Measurements from ENCODE around the gene AURKAIP1.

GRCh38 chr1:199568-200369, 134.6 kb downstream of the OR4F5 start:
- PRO-cap, 3 experiments = no peak in any of the 3 experiments

DNA sequence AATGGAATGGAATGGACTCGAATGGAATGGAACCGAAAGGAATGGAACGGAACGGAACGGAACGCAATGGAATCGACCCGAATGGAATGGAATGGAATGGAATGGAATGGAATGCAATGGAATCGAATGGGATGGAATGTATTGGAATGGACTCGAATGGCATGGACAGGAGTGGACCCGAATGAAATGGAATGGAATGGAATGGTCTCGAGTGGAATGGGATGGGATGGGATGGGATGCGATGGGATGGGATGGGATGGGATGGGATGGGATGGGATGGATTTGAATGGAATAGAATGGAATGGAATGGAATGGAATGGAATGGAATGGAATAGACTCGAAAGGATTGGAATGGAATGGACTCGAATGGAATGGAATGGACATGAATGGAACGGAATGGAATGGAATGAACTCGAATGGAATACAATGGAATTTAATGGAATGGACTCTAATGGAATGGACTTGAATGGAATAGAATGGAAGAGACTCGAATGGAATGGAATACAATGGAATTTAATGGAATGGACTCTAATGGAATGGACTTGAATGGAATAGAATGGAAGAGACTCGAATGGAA, 103.5 kb upstream of the OR4F16 start:
- PRO-cap, 3 experiments = no peak in any of the 3 experiments

GRCh38 chr1:904089-904985, 19.4 kb upstream of the SAMD11 start:
- PRO-cap, 3 experiments = peak in 3 of 3 experiments; most common plus-strand start chr1:904813 (in 1); most common minus-strand start chr1:904733 (in 2)

- PRO-cap, 3 experiments = peak in 2 of 3 experiments; most common plus-strand start chr1:925740 (in 1); most common minus-strand start chr1:925604 (in 2)
Observed at GRCh38 chr1:925522-926322, 2.0 kb downstream of the SAMD11 start.

DNA sequence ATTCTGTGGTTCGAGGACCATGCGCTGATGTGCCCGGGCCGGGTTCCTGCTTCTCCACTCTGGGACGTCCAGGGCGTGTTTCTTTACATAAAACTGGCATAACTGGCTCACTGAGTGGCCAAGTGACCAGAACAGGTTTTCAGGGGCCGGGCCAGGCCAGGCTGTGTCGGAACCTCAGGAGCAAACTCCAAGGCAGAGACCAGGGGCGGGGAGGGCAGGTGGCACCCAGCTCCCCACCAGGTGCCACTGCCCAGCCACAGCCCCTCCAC, 9.4 kb downstream of the SAMD11 start:
- PRO-cap, 3 experiments = peak in 2 of 3 experiments; most common plus-strand start position 129 of the sequence (in 1); most common minus-strand start position 61 of the sequence (in 2)

- PRO-cap, 3 experiments = no peak in any of the 3 experiments
Observed at GRCh38 chr1:1006308-1007013, 6.6 kb upstream of the HES4 start.

GRCh38 chr1:1023581-1024037, 3.7 kb downstream of the AGRN start:
- PRO-cap, 3 experiments = no peak in any of the 3 experiments

DNA sequence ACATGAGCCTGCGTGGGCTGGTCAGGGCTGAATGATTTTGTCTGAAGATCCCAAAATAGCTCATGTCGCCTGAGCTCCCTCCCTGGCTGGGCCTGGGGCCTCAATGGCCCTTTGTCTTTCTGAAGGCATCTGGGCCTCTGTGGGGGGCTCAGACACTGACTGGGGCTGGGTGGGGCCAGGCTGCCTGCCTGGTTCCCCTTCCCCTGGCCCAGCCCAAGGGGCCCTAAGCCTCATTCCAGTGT, 11.4 kb downstream of the AGRN start:
- PRO-cap, 3 experiments = no peak in any of the 3 experiments

- PRO-cap, 3 experiments = no peak in any of the 3 experiments
Observed at GRCh38 chr1:1039516-1039854, 19.6 kb downstream of the AGRN start.

DNA sequence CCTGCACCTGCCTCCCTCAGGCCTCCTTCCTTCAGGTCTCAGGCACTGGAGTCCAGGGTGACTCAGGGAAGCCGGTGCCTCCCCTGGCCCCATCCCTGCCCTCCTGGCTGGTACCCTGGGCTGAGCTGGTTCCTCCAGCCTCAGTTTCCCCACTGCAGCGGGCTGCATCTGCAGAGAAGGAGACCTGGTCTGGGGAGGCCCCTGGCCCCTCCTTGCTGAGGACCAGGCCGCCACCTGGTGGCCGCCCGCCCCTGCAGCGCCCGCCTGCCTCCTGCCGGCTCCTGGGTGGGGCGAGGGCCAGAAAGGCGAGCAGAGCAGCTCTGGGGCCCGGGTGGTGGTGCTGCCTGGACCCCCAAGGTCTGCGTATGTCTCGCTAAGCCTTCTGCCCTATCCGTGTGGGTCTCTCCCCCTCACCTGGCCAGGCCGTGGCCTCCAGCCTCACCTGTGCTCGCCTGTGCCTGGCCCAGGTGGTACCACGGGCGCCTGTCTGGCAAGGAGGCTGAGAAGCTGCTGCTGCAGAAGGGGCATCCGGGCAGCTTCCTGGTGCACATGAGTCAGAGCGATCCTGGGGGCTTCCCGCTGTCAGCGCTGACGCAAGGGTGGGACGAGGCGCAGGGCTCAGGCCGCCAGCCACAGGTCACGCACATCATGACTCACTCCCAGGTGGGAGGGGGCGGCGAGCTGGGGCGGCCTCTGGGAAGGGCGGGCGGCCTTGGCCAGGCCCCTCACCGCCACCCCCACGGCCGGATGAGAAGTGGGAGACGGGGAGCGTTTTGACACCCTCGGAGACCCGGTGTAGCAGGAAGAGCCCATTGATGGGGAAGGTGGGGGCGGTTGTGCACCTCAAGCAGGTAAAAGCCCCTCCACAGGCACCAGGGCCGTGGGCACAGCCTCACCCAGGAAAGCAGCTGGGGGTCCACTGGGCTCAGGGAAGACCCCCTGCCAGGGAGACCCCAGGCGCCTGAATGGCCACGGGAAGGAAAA, 10.1 kb downstream of the RNF223 start:
- PRO-cap, 3 experiments = no peak in any of the 3 experiments

- PRO-cap, 3 experiments = no peak in any of the 3 experiments
Observed at GRCh38 chr1:1166294-1166843, 7.3 kb upstream of the TTLL10 start.

DNA sequence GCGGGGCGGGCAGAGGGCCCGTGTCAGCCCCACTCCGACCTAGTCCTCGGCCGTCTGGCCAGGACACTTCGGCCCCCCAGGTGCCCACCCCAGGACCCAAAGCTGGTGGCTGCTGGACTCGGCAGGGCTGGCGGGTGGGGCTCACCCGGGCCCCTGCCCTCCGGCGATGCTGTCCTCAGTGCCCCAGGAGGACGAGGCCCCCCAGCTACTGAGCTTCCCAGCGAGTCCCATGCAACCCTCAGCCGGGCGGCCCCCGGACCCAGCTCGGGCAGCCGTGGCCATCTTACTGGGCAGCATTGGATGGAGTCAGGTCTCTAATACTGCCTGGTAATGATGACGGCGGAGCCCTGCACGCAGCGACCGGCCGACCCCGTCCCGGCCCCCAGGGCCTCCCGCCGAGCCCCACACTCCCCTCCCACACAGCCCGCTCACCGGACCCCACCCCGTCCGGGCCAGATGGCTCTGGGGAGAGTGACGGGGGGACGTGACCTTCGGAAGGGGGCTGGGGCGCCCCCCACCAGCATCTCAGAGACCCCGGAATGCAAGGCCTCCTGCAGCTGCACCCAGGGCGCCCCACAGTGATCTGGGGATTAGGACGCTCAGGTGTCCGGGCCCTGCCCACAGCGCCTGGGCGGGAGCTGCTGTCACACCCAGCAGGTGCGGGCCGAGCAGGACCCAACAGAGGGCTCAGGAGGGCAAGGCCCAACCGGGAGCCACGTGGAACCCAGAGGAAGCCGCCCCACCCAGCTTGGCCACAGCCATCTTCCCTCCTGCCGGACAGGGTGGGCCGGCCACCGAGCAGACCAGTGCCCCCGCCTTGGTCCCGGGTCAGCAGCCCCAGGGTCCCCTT, 6.6 kb upstream of the TTLL10 start:
- PRO-cap, 3 experiments = peak in 2 of 3 experiments; most common plus-strand start position 315 of the sequence (in 2)

- PRO-cap, 3 experiments = no peak in any of the 3 experiments
Observed at GRCh38 chr1:1313406-1314377, 5.3 kb downstream of the PUSL1 start.

DNA sequence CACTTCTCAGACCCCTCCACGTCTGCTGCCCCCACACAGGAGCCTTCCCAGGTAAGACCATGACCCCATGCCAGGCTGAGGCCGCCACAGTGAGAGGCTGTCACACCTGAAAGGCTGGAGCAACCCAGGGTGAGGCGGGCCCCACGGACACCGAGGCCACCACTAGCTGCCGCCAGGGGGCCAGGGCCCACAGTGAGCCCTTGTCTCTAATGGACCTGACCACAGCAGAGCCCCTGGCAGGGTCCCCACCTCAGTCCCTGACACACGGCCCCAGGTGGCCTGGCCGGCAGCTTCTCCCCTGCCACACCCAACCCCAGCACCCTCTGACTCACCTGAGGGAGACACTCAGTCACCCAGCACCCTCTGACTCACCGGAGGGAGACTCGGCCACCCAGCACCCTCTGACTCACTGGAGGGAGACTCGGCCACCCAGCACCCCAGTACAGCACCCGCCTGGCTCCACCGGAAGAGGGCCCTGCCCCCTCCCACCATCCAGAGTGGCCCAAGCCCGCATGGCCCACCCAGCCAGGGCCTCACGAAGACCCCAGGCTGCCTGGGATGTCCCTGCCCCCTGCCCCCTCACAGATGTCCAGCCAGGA, 4.5 kb downstream of the DVL1 start:
- PRO-cap, 3 experiments = no peak in any of the 3 experiments

- PRO-cap, 3 experiments = peak in 3 of 3 experiments; most common plus-strand start chr1:1375558 (in 2); most common minus-strand start chr1:1375200 (in 3)
Observed at GRCh38 chr1:1375051-1375796, at the start of gene AURKAIP1. Gene AURKAIP1 (minus strand): TSS chr1:1375207.

- PRO-cap, 3 experiments = no peak in any of the 3 experiments
Observed at GRCh38 chr1:1376053-1376833, 1.2 kb upstream of the AURKAIP1 start.

DNA sequence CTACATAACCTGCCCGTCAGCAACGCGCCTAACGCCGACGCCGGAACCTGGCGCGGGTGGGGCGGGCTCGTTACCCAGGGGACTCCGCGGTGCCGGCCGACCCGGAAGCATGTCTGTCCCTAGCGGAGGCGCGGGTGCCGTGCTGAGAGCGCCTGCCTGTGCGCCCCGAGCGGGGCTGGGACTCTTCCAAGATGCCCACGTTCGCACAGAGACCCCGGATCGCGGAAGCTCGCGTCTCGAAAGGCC, 231 bp upstream of the CCNL2 start:
- PRO-cap, 3 experiments = peak in 3 of 3 experiments; most common plus-strand start position 110 of the sequence (in 3)

GRCh38 chr1:1426517-1427363, 1.1 kb downstream of the TMEM88B start:
- PRO-cap, 3 experiments = no peak in any of the 3 experiments

GRCh38 chr1:1470640-1470844, 1.0 kb upstream of the ATAD3B start:
- PRO-cap, 3 experiments = peak in 1 of 3 experiments; most common plus-strand start chr1:1470737 (in 1)

DNA sequence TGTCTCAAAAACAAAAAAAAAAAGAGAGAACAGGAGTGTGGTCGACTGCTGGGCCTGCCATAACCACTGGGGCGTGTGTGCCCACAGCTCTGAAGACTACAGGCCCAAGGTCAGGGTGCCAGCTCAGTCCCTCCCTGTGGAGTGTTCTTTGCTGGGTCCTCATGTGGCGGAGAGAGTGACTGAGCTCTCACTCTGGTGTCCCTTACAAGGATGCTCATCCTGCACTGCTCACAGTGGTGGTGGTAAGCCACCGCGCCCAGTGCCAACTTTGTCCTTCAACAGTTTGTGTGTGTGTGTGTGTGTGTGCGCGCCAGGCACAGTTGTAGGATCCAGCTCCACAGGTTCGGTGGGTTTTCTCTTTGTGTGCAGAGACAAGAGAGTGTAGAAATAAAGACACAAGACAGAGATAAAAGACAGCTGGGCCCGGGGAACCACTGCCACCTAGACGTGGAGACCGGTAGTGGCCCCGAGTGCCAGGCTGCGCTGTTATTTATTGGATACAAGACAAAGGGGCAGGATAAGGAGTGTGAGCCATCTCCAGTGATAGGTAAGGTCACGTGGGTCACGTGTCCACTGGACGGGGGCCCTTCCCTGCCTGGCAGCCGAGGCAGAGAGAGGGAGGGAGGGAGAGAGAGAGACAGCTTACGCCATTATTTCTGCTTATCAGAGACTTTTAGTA, 7.2 kb upstream of the ATAD3A start:
- PRO-cap, 3 experiments = peak in 2 of 3 experiments; most common plus-strand start position 613 of the sequence (in 2)